ENCODE measurements around a stretch of chr6.

DNA sequence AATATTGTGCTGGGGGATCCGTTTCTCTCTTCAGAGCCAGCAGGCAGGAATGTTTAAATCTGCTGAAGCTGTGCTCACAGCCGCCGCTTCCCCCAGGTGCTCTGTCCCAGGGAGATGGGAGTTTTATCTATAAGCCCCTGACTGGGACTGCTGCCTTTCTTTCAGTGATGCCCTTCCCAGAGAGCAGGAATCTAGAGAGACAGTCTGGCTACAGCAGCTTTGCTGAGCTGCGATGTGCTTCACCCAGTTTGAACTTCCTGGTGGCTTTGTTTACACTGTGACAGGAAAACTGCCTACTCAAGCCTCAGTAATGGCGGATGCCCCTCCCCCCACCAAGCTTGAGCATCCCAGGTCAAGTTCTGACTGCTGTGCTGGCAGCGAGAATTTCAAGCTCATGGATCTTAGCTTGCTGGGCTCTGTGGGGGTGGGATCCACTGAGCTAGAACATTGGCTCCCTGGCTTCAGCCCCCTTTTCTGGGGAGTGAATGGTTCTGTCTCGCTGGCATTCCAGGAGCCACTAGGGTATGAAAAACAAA, 91.1 kb upstream of the ESR1 start:
- PRO-cap: no peak
- CAGE, long polyA plus RNA: no peak

GRCh38 chr6:151763260-151764389, 43.9 kb upstream of the ESR1 start:
- PRO-cap: no peak
- CAGE, long polyA plus RNA: no peak

DNA sequence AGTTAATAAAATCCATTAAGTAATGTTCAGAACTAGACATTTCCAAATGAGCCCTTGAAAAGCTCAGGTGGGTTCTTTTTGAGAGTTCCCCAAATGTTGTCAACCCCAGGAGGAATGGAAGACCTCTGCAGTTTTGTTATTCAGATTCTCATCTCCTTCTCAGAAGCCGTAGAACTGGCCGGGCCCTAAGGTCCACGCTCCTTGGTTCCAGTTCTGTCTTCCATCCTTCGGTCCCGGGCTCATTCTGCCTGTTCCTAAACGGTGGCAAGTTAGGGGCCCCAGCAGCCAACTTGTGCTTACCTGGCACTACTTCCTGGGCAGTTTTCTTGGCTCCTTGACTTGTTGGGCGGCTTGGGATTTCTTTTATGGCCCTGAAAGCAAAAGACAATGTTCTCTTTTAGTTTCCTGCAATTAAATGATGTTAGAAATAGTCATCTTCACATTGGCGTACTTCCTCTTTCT, 6.4 kb downstream of the ESR1 start:
- PRO-cap: no peak
- CAGE, long polyA plus RNA: no peak

- PRO-cap: no peak
- CAGE, long polyA plus RNA: no peak
Observed at GRCh38 chr6:152094838-152095543, 287.5 kb downstream of the ESR1 start.

DNA sequence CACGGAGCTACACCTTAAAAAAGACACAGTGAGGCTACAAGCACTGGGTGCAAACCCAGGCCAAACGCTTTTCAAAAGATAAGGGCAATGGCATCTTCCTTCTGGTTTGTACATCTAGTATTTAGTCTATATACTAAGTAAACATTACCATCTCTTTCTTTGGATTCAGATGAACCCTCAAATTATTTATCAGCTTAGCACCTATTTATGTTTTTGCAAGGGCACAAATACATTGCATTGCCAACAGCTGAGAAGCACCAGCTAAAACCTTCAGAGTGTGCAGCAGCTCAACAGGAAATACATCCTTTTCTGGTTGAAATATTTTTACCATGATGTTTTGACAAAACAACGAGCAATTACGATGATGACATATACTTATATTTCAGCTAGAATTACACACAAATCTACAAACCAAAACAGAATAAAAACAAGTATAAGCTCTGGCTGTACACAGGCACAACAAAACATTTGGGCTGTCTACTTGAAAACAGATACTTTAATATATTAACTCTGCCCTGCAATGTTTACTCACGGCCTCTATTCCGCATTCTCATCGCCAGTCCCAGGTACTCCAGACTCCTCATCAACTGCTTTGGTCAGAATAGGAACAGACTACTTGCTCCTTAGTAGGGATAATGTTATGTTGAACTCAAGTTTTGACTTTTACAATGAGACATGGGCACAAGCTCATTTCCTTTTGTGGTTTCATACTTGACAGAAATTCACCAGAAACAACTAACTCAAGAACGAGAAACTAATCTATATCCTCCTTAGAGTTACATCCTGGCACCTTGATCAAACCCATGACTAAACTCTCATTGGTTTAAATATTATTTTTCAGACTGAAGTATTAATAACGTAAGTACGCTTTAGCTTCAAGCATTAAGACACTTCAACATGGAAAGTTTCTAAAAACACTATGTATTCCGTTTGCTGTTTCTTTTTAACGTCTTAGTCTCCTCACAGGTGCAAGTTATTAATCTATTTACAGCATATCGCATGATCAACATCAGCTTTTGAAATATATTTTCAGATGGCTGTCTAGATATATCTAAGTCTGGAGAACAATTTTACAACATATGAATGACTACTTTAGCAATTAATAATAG, 377.6 kb downstream of the ESR1 start:
- PRO-cap: unidirectional peak, plus-strand start at position 547 of the sequence
- CAGE, long polyA plus RNA: start-site peak on the minus strand centred at position 665 of the sequence, 104 bp wide, 146 and 551 reads in 2 replicates

DNA sequence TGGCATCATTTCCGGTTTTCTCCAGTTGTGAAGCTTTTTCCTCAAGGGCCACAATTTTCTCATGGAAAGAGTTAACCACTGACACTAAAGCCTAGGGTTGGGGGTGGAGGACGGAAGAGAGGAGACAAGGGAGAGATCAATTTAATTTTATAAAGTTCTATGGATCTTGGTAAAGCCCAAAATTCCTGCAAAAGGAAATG, 312.1 kb downstream of the SYNE1 start:
- PRO-cap: no peak
- CAGE, long polyA plus RNA: no peak

DNA sequence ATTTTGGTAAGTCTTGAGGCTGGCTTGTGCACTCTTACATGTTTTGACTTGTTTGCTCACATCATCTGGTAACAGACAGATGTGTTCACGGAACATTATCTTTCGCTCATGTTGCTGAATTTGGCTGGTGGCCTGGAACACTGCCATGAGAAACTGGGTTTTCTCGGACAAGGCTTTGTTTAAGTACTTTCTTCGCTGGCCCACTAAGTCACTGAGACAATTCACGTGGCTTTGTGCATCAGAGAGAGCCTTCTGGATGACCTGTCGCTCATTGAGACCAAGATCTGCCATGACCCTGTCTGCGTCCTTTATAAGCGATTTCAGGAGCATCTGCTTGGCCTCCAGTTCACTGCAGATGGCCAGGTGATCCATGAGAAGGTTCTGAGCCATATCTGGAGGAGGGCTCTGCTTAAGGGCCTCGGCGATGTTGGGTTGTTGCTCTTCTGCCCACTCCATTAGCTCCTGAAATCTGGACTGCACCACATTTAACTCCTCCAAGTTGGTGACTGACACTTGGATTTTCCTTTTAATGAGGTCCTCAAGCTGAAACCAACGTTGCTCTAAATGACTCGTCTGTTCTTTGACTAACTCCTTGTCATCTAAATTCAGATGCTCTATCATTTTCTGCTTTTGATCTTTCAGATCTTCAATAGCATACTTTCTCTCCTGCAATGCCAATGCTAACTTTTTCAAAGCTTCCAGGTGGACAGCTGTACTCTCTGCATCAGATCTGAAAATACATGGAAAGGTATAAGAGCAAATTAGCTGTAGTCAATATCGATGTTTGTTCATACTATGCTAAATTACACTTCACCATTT, 305.8 kb downstream of the SYNE1 start:
- PRO-cap: no peak
- CAGE, long polyA plus RNA: no peak

DNA sequence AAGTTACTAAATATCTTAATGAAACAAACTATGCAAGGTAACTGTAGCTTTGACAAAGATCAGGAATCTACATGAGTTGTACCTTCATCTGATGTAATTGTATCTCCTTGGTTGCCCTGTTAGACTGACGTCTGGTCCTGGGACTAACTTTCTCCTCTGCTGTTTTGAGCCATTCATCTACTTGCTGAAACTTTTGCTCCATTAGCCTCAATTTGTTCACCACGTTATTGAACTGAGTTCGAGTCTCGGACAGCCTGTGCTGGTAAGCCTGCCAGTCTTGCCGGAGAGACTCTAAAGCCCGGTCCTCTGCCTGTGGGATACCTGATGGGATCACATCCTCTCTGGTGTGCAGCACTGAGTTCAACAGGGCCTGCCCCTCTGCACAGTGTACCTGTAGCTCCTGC, 282.6 kb downstream of the SYNE1 start:
- PRO-cap: no peak
- CAGE, long polyA plus RNA: no peak

DNA sequence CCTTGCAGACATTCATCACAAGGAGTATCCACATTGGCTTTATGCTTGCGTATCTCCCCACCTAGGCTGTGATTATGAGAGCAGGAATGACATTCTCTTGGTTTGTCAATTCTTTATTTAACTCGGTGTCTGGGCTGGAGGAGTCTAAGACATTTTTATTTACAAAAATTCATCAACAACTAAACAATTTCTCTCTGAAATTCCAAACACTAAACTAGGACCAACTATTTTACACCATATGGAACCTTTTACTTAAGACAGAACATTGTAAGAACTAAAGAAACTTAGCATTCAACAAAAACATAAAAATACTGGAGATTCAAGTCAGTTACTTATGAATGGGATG, 258.4 kb downstream of the SYNE1 start:
- PRO-cap: no peak
- CAGE, long polyA plus RNA: no peak

DNA sequence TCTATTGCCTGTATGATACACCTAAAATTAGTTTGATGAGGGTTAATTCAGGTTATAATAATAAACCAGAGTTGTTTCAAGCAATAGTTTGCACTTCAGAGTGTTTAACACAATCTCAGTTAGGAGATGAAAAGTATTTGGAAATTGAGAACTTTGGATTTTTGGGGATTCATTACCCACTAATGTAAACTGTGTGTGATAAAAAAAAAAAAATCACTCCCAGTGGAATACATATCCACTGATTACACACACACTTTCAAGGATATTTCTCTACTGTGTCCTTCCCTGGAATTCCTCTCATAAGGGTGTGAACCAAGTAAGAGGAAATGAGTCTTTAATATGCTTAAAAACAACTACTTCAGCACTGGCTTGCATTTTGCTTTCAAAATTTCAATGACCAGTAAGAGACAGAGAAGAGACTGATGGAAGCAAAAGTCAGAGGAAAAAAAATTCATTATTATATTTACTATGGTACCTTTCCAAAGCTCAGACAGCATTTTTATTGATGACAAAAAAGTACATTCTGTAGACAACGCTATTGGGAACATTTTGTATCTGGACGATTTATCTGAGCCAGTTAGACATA, 24.5 kb upstream of the MYCT1 start:
- PRO-cap: no peak
- CAGE, long polyA plus RNA: no peak

GRCh38 chr6:153130334-153130870, 680 bp downstream of the RGS17 start:
- PRO-cap: no peak
- CAGE, long polyA plus RNA: no peak

DNA sequence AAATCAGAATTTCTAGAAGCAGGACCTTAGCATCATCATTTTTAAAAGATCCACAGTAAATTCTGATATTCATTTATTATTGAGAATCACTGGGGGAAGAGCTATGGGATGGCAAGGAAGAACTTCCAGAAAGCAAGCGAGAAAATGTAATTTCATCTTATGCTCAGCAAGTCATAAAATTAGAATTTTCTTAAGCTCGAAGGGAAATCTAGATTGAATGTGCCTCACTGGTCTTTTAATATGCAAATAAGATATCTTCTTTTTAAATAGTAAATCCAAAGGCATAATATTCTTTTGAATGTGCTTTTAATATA, 442.0 kb upstream of the OPRM1 start:
- PRO-cap: no peak
- CAGE, long polyA plus RNA: no peak

DNA sequence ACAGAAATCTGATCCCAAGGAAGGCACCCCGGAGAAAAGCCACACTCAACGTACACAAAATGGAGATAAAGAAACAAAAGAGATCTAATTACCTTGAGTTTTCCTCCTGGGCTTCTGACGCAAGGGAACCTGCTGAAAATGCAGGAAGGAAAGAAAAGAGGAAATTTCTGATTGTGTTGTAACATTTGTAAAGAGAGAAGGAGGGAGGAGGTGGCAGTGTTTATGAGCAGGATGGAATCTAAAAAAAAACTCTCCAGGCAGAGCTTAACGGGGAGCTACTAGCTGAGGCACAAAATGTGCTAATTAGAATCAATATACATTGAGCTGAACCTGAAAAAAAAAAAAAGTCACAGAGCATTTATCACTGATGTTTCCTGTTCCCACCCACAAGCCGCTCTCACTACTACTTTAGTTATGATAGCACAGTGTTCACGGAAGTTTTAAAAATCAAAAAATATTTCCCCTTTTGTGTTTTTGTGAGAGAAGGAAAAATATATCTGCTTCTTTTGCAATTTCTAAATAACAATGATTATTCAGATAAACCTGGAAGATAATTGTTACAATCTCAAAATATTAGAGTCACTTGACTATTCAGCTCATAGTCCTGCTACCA, 109.1 kb downstream of the IPCEF1 start:
- PRO-cap: no peak
- CAGE, long polyA plus RNA: no peak

GRCh38 chr6:154330569-154330786, 26.1 kb downstream of the IPCEF1 start:
- PRO-cap: no peak
- CAGE, long polyA plus RNA: no peak

DNA sequence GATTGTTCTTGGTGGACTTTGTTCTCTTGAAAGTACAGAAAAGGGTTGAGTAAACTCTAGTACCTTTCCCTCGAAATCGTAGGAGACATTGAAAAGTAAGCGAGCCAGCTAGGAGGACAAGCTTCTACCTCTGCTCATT, 1.5 kb downstream of the CNKSR3 start:
- PRO-cap: no peak
- CAGE, long polyA plus RNA: no peak

DNA sequence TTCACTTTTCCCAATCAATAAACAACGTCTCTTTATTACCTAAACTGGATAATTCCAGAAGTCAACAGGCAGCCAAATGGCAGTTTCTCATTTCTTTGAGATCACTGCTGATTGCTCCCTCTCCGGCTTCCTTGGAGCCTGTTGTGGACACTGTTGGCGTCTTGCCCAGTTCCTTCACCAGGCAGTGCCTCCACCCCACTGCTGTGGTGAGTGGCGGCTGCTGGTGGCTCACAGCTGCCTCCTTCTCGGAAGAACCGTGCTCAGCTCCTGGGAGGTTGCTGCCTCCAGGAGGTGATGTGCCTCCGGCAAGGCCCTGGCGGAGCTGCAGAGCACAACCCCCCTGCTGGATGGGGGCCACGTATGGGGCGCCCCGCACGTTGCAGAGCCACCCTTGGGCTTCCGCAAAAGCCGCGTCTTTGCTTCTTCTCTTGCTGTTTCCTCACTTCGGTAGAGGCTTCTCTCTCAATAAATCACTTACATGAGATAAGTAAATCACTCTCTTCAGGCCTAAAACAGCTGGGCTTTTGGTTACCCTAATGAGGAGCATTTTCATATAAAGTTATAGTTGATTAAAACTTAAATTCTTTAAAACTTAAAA, 105.2 kb upstream of the CNKSR3 start:
- PRO-cap: no peak
- CAGE, long polyA plus RNA: no peak

- PRO-cap: no peak
- CAGE, long polyA plus RNA: no peak
Observed at GRCh38 chr6:154749065-154750477, 16.4 kb downstream of the SCAF8 start.

DNA sequence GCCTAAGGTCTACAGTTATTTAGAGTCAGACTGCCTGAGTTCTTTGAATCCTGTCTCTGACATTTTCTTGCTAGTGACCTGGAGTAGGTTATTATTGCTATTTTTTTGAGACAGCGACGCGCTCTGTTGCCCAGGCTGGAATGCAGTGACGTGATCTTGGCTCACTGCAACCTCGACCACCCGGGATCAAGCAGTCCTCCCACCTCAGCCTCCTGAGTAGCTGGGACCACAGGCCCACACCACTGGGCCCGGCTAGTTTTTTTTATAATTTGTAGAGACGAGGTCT, 96.6 kb downstream of the TIAM2 start:
- PRO-cap: no peak
- CAGE, long polyA plus RNA: no peak

DNA sequence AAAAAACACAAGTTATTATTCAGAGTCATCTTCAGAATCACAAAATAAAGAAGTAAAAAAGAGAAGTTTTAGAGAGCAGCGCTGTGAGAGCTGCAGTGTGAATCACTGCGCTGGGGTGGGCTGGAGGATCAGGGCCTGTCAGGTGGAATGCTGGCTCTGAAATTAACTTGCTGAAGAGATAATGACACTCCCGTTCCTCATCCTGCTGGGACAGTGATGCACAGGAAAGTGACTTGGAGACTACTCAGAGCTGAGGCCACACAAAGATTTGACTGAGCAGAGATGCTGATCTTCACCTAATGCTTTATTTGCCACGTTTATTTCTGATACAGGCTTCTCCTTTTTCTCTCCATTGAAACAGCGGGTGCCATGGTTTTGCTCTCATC, 42.7 kb upstream of the CLDN20 start:
- PRO-cap: no peak
- CAGE, long polyA plus RNA: no peak

DNA sequence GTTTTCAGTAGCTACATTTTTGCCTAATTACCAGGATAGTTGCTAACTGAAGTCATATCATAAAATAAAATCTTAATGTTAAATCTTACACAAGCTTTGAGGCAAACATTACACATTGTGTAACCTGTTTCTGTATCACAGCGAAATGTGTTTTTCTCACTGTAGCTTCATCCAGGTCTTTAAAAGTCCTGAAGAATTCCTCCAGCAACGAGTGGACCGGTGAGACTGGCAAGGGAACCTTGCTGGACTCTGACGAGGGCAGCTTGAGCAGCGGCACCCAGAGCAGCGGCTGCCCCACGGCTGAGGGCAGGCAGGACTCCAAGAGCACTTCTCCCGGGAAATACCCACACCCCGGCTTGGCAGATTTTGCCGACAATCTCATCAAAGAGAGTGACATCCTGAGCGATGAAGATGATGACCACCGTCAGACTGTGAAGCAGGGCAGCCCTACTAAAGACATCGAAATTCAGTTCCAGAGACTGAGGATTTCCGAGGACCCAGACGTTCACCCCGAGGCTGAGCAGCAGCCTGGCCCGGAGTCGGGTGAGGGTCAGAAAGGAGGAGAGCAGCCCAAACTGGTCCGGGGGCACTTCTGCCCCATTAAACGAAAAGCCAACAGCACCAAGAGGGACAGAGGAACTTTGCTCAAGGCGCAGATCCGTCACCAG, 7.4 kb upstream of the CLDN20 start:
- PRO-cap: no peak
- CAGE, long polyA plus RNA: no peak

Measured in B cell (primary cell).